Mesenchymal stem cell of the bone marrow (primary cell): ENCODE measurements around a stretch of chr3.

GRCh38 chr3:13087816-13088648, 14.8 kb upstream of the IQSEC1 start:
- CAGE, long polyA plus RNA: no peak

DNA sequence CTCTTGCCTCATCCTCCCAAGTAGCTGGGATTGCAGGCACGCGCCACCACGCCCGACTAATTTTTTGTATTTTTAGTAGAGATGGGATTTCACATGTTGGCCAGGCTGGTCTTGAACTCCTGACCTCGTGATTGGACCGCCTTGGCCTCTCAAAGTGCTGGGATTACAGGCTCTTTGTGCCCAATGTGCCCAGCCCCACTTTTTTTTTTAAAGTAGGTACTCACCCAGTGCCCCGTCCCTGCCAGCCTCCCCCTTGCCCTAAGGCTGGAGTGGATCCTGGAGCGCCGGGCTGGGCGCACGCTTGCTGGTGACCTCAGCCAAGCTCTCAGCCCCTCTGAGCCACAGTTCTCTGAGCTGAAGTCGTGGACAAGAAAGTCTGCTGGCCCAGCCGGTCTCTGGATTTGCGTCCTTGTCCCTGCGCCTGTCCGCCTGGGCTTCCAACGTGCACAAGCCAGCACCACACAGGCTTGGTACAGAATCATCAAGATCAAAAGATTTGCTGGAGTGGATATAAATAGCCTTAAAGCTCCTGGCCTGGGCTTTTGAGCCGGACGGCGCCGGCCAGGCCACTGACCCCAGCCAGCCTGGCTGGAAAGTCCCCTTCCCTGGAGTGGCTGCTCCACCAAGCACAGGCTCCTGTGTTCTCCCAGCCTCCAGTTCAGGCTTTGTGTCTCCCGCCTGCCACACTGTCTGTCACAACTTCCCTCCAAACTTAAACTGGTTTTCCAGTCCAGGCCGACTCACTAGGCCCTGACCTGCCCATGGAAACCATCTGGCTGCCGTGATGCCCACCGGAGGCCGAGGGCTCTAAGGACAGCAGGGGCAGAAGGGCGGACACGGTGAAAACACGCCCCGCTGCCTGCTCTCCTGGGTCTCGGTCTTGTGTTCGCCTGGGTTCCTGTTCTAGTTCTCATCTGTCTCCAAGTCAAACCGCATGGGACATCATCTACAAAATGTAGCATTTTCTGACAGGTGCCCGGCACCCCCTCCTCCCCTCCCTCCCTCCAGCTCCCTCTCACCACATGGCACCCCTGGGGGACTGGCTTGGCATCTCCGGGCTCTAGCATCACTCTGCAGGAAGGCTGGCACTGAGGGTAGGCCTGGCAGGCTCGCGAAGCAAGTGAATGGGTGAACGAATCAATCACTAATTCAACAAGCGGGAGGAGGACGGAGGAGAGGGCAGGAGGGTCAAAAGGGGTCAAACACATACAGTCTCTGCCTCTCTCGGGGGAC, 156.2 kb downstream of the NUP210 start:
- CAGE, long polyA plus RNA: no peak

DNA sequence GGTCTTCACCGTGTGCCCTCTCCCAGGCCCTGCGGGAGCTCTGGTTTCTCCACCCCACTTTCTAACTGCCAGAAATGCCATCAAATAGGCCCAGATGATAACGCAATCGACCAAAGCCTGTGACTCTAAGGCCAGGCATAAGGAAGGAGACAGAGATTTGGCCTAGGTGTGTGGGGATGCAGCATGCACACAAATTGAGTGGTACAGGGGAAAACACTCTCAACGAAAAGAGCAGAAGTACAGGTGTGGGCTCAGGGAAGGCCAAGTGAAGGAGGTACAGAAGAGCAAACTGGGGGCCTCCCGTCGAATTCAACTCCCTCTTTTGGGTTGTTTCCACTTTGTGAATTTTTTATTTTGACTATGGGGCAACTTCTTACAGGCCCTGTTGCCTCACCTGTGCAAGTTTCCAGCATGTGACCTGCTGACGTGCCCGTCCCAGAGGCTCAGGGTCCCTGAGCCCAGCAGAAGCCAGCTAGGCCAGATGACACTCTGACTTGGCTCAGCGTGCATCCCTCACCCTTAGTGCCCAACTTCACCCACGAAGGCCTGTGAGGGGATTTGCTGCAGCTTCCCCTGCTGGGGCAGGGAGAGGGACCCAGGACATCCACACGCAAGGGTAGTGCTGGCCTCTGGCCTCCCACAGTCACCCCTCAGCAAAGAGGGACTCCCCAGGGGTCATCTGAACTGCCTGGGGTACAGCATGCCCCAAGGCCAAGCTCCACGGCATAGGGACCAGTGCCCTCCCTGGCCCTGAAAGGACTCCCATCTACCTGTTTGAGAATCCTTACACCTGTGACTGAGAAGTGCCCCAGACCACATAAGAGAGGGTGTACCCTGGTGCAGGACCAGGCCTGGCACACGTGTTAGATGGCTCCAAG, 4.5 kb downstream of the NUP210 start:
- CAGE, long polyA plus RNA: no peak

GRCh38 chr3:13504527-13505213, 24.6 kb downstream of the HDAC11 start:
- CAGE, long polyA plus RNA: no peak

- CAGE, long polyA plus RNA: no peak
Observed at GRCh38 chr3:13518702-13519345, 30.1 kb upstream of the FBLN2 start.

DNA sequence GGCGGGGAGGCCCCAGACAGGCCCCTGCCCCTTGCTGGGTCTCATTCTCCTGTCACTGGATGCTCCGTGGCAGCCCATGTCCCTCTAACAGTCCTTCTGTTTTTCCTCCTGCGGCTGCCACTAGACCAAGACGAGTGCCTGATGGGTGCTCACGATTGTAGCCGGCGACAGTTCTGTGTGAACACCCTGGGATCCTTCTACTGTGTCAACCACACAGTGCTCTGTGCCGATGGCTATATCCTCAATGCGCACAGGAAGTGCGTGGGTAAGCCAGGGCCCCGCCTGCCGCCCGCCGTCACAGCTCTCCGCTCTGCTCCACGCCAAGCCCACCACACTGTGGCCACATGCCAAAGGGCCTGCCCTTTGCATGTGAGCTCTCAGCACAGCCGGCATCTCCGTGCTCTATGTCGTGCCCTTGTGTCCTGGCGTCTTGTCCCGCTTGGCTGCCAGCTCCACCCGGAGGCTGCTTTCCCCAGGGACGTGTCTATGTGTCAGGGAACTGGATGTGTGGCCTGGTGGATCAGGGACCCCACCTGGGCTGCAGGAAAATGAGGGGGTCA, 72.8 kb downstream of the FBLN2 start:
- CAGE, long polyA plus RNA: no peak

DNA sequence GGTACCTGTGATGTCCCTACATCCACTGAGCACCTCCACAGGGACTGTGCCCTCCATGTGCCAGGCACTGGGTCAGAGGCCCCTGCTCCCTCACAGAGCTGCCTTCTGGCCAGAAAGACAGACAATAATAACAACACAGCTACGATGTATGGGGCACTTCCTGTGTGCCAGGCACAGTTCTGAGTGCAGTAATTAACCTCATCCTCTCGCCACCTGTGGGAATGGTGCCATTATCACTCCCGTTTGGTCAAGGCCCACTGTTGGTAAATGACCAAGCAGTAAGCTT, 13.8 kb downstream of the WNT7A start:
- CAGE, long polyA plus RNA: no peak

- CAGE, long polyA plus RNA: no peak
Observed at GRCh38 chr3:13890344-13891110, 10.7 kb upstream of the WNT7A start.

- CAGE, long polyA plus RNA: no peak
Observed at GRCh38 chr3:14131313-14131852, 6.5 kb downstream of the TMEM43 start.

DNA sequence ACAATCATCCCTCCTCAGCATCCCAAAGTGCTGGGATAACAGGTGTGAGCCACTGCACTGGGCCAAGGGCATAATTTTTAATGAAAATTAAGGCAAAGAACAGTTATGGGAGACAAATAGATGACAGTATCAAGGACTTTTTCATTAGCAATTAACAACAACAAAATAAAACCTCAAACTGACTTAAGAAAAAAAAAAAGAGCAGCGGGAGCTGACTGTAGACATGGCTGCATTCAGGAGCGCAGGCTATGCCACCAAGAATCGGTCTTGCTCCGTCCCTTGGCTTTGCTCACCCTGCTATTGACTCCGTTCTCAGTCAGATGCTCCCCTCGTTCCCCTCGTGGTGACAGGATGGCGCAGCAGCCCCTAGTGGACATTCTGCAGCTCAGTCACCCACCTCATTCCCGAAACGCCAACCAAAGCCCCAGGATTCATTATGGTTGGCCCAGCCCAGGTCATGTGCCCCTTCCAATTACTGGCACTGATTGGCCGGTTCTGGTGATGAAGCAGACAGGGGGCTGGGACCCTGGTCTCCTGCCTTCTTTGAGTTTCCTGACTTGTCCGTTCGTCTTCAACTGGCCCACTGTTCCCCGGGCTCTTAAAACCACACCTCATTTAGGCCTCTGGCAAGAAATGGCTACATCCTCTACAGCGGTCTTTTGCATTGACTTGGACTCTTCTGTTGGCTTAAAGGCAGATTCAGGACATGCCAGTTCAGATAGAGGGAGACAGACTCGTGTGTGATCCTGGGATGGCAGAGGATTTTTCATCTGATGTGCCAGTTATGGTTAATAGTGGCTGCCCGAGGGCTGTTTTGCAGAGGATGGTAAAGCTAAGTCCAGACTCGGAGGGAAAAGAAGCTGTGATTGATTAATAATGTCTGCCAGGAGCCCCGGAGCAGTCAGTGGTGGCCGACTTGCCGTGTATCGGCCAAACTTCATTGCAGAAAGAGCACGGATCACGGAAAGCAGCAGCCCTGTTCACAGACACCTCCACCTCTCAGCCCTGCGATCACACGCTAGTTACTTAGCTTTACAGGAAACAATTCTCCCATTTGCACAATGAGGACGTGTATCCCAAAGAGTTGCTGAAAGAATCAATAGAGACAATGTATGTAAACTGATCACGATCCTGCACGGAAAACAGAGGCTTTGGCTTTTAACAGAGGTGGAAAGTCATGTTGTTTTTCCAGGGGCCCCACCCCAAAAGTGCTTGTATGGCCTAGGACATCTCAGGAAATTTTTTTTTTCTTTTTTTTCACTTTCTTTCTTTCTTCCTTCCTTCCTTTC, 37.8 kb downstream of the LSM3 start:
- CAGE, long polyA plus RNA: no peak

DNA sequence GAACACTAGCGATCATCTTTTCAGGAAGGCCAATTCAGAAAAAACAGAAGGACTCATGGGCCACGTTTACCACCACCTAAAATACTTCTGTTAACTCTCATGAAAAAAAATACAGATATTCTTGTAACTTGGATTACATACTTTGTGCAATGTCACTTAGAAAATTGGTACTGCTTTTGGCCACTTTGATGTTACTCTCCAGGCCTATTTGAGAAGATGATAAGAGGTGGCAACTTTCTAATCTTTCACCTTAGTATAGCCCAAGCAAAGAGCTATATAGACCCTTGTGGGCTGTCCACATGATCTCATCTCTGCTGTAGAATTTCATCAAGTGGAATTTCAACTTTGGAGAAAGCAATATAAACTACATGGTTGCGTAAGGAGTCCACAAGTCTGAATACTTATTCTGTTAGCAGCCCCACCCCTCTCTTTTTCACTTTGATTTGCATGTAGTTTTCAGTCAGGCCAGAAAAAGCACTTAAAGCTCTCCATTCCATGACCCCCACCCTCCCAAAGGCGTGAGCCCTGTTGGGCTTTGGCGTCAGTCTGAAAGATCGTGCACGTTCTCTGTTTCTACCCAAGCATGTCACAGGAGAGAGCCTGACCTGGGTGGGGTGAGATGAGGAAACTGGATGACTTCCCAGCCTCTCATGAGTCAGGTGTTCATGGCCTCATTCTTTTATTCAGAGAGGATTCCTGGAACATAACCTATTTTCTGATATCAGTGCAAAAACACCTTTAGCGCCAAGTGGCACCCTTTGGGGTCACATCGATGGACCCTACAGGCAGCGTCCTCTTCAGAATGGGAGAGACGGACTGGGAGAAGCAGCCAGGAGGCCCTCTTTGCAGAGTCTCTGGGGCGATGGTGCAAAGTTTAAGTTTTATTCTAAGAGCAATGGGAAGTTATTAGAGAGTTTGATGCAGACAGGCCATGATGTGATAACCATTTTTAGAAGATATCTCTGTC, 55.6 kb downstream of the LSM3 start:
- CAGE, long polyA plus RNA: no peak

DNA sequence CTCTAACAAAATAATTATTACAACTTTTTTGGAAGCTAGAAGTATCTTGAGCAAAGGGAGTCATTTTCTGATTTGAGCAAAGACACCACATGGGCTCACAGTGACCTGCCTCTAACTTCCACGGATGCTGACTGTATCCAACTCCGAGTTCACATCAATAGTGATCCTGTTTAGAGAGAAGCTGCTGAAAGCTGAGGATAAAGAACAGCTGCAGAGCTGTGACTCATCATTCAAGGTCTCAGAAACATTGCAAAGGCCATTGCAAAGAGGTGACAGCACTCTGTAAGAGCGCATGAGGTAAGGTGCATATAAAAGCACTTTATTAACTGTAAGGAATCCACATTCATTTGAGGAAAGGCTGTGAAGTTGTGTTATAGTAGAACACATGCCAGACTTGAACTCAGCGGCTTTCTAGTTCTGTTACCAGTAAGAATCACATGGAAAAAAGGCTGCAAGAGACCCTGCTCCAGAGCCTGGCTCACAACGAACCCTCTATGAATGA, 111.0 kb downstream of the LSM3 start:
- CAGE, long polyA plus RNA: no peak

- CAGE, long polyA plus RNA: no peak
Observed at GRCh38 chr3:14364326-14365002, 37.9 kb upstream of the SLC6A6 start.

DNA sequence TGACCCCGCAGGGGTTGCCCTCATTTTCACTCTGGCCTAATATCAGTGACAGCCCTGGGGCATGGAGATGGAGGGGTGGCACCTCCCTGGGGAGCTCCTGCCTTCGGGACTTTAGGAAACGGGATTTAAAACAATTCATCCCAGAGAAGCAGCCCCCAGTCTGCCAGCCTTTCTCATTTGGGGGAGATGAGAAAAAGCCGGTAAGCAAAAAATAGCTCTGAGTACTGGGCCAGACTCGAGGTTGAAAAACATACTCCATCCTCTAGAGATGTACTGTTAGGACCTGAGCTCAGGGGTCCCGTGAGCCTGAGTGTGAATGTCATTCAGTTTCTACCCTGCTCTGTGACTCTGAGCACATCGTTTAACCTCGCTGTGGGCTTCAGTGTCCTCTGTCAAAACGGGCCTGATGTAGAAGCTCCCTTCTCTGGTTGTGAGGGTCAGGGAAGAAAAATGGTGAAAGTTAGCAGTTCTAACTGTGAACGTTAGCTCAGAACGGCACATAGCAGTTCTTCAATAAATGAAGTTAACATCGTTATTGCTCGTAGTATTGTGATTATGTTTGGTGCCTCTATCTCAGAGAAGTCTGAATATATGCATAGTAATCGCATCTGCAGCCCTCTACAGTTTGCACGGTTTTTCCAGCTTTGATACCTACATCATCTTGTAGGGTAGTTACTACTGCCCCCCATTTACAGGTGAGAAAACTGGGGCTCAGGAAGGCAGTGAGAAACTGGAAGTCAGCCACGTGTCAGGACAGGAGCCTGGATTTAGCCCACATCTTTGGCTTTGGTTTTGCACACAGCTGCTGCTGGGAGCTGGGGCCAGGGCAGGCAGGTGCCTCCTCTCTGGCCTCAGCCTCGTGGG, 18.9 kb downstream of the SLC6A6 start:
- CAGE, long polyA plus RNA: no peak

DNA sequence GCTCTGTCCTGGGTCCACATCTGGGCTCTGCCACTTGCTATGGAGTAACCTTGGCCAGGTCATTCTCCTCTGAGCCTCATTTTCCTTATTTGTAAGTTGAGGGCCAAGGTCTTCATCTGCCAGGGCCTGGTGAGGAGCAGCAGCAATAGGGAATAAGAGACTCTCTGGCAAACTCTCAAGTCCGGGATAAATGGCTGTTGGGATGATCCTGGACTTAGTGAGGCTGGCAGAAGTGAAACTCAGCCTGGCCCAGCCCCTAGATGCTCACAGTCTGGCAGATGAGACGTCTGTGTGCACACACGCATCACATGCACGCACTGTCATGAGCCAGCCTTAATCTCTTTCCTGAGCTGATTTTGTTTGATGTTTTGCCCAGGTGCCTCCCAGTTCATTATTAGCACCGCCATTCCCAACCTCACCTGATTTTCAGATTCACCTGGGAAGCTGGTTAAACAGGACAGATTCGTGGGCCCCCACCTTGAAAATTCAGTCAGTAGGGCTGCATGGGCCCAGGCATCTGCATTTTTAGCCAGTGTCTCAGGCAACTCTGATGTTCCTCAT, 26.9 kb downstream of the SLC6A6 start:
- CAGE, long polyA plus RNA: no peak

GRCh38 chr3:14431908-14432993, 29.8 kb downstream of the SLC6A6 start:
- CAGE, long polyA plus RNA: no peak

DNA sequence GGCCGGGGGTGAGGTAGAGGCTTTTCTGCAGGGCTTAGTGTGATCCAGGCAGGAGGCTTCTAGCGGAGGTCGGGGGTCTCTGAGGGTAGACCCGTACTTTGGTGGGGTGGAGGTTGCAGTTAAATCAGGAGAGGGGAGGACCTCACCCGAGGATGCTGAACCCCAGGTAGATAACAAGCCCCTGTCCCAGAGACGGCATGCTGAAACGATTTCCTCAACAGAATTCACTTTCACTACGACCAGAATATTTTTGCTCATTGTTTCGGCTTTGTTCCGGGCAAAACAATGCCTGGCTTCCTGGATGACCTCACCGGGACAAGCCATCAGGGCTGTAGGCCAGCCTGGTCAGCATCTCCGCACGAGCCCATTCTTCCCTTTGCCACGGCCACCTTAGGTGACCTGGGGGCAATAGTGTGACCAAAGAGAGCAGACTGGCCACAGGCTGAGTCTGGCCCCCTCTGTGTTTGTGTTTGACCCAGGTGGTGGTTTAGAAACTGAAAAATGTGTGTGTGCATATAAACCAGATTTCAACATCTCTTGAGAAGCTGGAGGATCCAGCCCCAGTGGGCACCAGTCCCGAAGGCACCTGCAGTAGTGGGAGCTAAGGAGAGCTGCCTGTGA, 33.0 kb downstream of the SLC6A6 start:
- CAGE, long polyA plus RNA: no peak

DNA sequence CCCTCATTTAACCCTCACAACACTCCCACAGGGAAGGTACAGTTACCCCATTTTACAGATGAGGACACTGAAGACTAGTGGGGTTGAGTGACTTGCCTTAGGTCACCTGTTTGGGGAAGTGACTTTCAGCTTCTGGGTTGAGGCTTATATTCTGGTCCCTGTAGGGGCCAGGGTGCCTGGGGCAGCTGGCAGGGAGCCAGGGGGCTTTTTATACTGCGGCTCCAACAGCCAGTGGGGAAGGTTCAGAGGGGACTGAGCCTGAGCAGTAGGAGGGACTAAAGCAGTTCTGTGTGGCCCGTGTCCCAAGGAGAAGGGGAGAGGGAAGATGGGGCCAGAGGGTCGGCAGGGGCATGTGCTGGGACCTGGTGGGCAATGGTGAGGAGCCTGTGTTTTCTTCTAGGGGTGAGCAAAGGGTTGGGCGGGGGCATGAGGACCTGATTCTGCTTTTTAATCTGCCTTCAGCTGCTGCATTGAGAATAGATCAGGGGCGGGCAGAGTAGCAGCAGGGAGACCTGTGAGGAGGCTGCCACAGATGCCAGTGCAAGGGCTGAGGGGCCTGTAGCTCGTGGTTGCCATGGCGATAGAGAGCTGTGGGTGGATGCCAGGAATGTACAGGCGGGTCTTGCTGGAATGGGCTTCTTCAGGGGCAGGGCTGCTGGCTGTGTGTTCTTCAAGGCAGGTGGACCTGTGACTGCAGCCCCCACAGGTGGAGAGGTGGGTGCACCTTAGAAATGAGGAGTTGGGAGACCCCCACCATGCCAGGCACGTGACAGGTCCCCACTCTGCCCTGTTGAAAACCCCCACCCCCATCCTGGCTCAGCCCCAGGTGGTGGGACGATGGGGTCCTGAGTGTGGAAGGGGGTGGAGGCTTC, 38.0 kb downstream of the SLC6A6 start:
- CAGE, long polyA plus RNA: no peak

- CAGE, long polyA plus RNA: no peak
Observed at GRCh38 chr3:14472634-14473908, 67.1 kb downstream of the GRIP2 start.

DNA sequence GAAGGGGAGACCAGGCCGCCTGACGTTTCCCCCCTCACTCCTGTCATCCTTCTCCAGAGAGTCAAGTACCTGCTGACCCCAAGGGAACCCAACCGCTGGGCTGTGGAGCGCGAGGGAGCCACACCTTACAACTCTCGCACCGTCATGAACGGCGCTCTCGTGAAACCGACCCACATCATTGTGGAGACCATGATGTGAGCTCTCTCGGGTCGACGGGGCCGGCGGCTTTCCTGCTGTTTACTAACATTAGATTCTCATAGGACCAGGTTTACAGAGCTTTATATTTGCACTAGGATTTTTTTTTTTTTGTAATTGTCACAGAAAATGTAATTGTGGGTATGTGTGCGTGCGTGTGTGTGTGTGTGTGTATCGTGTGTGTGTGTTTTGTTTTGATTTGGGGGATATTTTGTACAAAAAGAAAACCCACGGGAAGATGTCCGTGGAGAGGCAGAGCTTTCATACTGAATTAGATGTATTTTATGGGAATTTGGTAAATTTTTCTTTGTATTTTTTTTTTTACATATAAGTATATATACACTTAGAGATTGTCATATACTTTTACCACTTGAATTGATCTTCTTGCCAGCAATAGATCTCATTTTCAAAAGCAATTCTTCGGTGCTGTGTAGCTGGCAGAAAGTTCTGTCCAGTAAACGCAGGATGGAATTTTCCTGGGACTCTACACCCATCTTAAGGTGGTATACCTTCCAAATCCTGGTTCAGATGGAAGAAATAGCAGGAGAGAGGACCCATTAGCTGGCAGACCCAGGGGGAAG, 55.1 kb downstream of the GRIP2 start:
- CAGE, long polyA plus RNA: no peak